Prostate gland (tissue), 2 donors: ENCODE results near the genes ZNF322 and PRSS16.

- PRO-cap, result bidirectional peak, plus-strand start at chr6:26272934, minus-strand start at chr6:26272678
- RAMPAGE, long total RNA, 2 experiments, result no peak in any of the 2 experiments
Observed at GRCh38 chr6:26272049-26272779, 517 bp upstream of the H2BC10 start.

DNA sequence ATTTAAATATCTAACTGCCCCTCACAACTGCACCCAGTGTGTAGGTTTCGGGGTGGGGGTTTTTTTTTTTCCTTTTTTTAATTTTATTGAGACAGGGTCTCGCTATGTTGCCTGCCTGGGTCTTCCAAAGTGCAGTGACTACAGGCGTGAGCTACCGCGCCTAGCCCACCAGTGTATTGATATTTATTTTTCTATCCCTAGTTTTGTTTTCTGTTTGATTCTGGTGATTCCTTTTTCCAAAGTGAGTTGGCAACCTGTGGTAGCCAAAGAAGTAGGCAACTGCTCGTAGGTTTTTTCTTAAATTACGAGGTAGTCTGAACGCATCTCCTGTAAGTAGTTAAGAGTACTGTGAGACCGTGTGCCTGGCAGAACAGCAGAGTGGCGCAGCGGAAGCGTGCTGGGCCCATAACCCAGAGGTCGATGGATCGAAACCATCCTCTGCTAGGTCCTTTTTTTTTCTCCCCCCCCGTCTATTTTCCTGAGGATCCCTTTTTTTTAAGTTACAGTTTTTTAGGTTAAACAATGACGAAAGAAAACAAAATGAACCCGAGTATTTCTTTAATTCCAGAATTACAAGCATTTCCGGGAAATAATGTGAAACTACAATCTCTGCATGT, 928 bp upstream of the H4C8 start:
- PRO-cap, result no peak
- RAMPAGE, long total RNA, 2 experiments, result no peak in any of the 2 experiments

DNA sequence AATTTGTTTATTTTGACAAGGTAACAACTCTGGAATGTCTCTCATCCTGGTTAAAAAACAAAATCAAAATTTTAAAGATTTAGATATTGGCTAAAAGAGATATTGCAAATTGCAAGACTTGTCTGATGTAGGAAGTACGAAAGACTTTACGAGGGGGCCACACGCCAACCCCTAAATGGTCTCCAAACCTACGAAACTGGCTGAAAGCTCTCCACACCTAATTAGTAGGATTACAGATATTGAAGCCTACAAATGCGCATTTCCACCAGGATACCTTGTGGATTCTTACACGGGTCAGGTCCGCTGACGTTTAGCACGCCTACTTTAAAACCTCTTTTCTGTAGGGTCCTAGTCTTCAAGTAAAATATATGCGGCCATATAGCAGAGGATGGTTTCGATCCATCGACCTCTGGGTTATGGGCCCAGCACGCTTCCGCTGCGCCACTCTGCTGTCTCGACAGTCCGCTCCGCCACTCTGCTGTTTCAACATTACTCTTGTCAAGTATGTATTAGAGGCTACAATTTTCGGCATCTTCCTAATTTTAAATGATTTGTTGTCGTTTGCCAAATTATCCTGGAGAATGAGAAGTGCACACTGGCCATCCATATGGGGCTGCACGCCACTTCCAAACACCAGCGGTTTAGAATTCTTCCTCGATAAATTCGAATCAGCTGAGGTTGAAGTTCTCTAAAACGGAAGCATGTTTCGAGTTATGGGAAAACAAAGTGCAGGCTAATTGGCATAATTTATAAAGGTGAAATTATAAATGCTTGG, 27.6 kb upstream of the H4C8 start:
- PRO-cap, result no peak
- RAMPAGE, long total RNA, 2 experiments, result no peak in any of the 2 experiments

- PRO-cap, result no peak
- RAMPAGE, long total RNA, 2 experiments, result no peak in any of the 2 experiments
Observed at GRCh38 chr6:26319309-26320108, 34.2 kb upstream of the H4C8 start.

DNA sequence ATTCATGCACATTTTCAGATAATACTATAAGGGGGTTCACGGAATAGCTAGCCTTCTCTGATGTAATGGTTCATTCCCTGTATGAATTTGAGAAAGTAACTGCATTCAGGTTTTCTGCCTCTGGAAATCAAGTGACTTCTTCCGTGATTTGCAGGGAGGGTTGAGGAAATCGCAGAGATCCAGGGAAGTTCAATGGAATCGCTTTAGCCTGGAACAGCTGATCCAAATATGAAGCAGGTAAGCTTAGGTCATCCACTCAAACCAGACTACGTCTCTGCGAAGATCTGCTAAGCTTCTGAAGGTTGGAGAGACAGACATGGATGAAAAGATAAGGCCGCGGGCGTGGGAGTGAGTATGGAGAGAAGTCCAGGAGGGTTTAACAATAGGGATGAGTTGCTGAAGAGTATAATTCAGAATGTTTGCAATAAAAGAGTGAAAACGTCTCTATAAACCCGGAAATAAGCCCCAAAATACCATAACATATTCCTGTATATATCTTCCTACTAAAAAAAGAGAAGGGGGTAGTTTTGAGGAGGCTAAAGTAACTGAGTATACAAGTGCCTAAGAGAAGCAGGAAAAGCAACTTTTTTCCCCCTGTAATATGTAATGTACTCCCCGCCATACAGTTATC, 34.1 kb upstream of the BTN3A2 start:
- PRO-cap, result no peak
- RAMPAGE, long total RNA, 2 experiments, result no peak in any of the 2 experiments

GRCh38 chr6:26422026-26422414, 18.3 kb upstream of the BTN3A3 start:
- PRO-cap, result no peak
- RAMPAGE, long total RNA, 2 experiments, result no peak in any of the 2 experiments

GRCh38 chr6:26594676-26595107, 2.1 kb upstream of the ABT1 start:
- PRO-cap, result no peak
- RAMPAGE, long total RNA, 2 experiments, result no peak in any of the 2 experiments

DNA sequence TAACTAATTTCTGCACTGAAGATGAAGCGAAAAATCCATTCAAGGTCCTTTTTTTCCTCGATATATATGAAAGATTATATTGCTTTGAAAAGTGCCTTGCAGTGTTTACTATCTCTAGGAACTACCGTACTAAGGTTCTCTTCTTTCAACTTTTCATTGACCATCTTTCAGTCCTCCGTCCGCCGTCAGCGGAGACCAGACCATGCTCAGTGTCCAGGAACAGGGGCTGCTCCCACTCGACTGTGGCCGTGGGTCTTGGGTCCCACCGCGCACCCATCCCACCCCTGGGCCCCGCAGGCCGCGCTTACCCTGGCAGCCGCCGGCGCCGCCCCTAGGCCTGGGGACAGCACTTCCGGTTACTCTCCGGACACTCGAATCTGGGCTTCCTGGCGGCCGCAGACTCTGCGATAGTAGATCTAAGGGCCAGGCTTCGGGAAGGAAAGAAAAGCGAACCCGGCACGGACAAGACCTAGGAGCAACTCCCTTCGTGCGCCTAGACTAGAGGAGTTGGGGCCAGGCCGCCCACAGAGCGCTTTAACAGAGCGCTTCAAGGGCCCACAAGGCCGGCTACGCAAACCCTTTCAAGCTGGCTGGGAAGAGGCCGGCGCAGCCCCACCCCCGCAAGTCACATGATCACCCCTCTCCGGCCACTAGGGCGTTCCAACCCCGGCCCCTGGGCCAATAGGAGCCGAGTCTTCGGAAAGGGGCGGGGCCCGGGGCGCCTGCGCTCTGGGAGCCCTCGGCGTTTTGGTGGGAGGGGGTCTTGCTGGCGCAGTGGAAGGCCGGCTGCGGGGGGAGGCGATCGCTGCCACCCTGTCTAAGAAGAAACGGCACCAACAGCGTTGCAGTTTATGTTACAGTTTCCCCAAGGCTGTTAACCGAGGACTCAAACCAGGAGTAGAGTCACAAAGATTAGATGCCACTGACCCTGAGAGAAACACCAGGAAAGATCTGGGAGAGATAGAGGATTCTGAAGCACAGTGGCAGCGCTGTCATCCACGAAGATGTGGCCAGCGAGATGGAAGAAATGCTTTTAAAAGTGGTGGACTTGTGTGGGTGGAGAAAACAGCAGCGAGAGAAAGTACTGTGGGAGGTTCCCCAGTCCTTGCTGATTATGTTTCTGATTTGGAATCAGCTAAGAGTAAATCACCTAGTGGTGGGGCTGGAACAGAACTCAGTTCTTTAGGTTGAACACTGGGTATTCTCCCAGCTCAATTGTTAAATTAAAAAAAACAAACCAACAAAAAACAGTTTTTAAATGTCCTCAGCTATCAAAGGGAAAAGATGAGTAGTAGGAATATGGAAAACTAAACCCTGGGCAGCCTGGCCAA, at the start of gene ZNF322:
TSS of gene ZNF322 (minus strand) at position 614 of the 1,331 bp plus-strand sequence.
- PRO-cap, result bidirectional peak, plus-strand start at position 753 of the sequence, minus-strand start at position 588 of the sequence; unidirectional peak, minus-strand start at position 1,116 of the sequence
- RAMPAGE, long total RNA, 2 experiments, result start-site peak on the minus strand in 2 of 2 experiments, centred at positions 572 to 590 of the sequence, 88 to 95 reads per replicate

DNA sequence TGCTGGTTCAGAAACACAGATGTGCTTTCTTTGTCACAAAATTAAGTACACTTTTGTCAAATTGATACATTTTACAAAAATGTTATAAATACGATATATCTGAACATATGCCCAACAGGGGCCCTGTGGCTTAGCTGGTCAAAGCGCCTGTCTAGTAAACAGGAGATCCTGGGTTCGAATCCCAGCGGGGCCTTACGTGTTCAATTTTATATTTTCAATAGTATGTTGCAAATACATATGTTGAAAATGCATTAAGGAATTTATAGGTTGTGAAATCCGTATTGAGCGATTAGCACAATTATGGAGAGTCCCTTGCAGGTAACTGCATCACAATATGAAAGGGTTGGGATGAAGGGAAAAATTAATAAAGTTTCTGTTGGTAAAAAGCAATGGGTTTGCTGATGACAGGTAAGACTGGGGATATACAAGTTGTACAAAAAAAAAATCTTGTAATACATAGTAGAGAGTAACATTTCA, 15.3 kb downstream of the H2AC12 start:
- PRO-cap, result no peak
- RAMPAGE, long total RNA, 2 experiments, result no peak in any of the 2 experiments

GRCh38 chr6:27178245-27178618, 31.3 kb downstream of the H2AC12 start:
- PRO-cap, result bidirectional peak, plus-strand start at chr6:27178359, minus-strand start at chr6:27178121
- RAMPAGE, long total RNA, 2 experiments, result no peak in any of the 2 experiments

DNA sequence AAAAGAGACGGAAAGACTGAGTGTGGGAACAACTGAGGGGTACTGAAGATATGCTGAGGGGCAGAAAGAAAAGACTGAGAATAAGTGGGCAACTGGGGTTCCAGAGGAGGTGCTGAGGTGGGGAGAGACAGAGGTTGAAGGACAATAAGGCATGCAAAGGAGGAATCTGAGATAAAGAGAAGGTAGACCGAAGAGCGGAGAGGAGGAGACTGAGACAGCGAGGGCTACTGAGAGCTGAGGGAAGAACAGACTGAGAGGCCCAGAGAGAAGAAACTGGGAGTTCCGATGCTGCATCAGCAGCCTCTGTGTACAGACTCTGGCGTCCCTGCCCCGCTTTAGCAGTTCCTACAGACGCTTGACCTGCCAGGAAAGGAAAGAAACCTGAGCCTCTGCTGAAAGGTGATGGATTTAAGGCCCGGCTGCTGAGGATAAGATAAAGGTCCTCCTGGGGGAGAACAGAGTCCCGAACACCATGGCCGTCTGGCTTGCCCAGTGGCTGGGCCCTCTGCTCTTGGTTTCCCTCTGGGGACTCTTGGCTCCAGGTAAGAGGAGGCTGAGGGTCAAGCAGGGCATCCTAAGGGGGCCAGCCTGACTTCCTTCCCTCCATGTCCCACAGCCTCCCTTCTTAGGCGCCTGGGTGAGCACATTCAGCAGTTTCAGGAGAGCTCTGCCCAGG, at the start of gene PRSS16:
TSS of gene PRSS16 (plus strand) at position 436 of the 676 bp plus-strand sequence.
- PRO-cap, result no peak
- RAMPAGE, long total RNA, 2 experiments, result no peak in any of the 2 experiments

DNA sequence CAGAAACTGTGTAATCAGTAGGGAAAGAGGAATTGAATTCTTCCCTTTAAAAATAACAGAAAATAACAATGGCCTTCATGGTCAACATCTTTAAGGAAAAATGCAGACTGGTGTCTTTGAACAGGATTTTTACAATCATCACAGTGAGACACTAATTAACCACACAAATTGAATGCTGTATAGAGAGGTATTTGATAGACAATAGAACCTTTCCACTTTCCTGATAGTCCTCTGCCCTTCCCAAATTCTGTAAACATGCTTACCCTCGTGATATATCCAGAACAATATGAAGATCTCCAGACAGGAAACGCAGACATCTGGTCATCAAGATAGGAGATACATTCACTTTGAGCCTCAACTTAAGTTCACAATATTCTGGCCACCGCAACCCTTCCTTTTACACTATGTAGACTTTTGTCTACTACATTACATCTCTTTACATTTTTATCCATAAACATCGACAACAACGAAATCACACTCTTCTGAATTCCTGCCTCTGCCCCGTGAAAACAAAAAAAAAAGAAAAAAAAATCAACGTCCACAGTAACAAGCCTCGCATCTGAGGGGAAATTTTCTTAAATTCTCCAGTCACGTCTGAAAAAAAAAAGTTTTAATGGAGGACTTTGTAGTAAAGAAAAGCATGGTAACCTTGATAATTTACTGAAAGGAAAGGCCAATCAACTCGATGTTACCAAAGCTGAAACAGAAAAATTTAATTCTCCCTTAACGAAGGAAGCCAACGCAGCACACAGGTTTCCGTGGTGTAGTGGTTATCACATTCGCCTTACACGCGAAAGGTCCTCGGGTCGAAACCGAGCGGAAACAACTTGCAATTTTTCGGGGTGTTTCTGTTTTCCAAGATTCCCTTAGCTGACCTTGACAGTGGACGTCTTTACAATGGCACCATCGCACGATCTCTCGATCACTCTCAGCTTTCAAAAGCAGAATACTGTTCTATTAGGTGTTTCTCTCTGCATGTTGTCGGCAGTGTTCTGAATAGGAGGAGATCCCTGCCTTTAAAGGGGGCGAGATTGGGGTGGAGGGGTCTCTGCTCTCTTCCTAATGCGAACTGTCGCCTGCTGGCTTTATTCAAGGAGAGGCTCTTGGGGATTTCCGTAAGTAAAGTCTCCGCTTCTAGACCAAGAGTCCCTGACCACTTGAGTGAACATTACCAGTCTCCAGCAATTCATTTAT, 21.8 kb downstream of the POM121L2 start:
- PRO-cap, result no peak
- RAMPAGE, long total RNA, 2 experiments, result no peak in any of the 2 experiments

DNA sequence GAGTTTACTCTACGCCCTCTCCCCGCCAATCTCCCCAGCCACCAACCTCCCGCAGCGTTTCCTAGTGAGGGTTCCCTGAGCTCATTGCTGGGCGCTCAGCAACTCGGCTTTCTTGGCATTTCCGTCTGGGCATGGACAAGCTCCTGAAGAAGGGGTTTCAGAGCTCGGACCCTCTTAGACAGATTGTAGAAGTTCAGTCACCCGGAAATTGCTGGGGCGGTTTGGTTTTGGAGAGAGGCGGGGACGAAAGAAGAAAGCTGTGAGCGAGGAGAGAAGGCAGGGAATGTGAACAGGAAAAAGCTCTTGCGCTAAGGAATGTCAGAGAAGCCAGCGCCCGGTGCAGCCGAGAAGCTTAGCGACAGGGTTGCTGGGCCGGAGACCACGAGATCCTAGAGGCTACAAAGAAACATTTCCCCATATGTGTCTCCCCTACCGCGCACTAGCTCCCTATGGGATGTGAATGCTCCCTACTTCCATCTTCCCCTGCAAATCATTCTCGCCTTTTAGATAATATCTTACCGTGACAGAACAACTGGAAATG, 15.9 kb downstream of the POM121L2 start:
- PRO-cap, result no peak
- RAMPAGE, long total RNA, 2 experiments, result no peak in any of the 2 experiments

DNA sequence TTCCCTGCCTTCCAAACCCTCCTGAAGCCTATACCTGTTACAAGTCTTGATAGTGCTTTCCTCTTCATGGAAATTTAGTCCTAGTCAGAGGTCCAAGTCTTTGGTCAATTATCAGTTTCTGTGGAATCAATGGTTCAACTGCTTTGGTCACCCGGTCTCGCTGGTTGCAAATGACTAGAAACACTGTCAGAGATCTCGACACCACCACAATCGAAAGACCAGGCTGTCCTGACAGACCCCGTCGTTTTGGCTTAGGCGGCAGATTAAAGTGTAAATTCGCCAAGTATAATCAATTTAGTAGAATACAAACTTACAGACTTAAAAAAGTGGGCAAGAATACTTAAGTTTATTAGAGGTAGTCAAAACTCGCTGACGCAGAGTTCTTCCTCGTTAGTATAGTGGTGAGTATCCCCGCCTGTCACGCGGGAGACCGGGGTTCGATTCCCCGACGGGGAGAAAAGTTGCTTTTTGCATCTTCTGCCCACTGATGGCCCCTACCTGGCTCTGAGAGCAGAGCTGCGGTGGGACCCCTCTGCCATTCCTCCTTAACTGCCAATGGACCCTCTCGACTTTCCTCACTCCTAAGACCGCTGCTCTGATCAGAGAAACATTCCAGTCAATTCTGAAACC, 30.6 kb upstream of the ZNF184 start:
- PRO-cap, result no peak
- RAMPAGE, long total RNA, 2 experiments, result no peak in any of the 2 experiments

- PRO-cap, result no peak
- RAMPAGE, long total RNA, 2 experiments, result no peak in any of the 2 experiments
Observed at GRCh38 chr6:27541532-27542408, 68.9 kb upstream of the ZNF184 start.

GRCh38 chr6:27591640-27592083, 118.8 kb upstream of the ZNF184 start:
- PRO-cap, result no peak
- RAMPAGE, long total RNA, 2 experiments, result no peak in any of the 2 experiments

DNA sequence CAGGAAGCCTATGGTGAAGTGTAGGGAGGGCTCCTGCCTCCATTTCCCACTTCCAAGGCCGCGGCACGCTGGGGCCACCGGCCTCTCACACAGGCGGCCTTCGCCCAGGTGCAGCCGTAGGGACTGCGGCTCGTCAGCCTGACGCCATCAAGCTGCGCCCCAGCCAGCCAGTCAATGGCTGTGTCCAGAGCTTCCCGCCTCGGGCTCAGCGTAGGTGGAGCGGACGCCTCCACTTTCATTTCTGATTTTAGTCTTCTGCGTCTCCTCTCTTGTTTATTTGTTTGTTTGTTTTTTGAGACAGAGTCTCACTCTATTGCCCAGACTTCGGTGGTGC, 69.4 kb downstream of the H2BC13 start:
- PRO-cap, result no peak
- RAMPAGE, long total RNA, 2 experiments, result no peak in any of the 2 experiments

DNA sequence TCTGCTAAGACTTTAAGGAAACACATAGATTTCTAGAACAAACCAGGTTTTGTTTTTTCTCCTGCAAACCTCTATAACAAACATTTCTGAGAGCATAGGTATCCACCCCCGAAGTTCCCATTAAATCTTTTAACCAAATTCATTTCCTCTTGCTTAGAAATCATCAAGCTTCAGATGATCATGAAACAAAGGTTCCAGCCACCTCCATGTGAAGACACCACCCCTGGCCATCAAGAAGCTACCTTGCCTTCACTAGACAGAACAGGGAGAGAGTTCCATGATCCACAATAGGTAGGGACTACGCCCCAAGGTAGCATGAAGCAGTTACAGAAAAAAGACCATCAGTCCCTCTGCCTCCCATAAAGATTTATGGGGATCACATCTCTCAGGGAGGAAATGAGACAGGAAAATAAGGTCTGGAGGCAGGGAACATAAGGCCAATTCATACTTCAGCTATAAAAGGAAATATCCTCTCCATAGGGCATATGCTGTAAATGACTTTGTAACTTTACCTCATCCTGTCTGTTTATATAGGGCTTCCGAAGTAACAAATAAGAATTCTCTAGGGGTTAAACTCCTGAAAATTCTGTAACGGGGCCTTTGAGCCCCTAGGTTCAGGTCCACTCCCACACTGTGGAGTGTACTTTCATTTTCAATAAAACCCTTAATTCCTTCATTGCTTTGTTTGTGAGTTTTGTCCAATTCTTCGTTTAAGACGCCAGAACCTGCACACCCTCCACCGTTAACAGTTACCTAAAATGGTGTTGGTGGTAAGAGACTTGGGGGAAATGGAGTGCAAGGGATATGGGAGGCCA, 25.0 kb downstream of the H2BC13 start:
- PRO-cap, result no peak
- RAMPAGE, long total RNA, 2 experiments, result no peak in any of the 2 experiments

DNA sequence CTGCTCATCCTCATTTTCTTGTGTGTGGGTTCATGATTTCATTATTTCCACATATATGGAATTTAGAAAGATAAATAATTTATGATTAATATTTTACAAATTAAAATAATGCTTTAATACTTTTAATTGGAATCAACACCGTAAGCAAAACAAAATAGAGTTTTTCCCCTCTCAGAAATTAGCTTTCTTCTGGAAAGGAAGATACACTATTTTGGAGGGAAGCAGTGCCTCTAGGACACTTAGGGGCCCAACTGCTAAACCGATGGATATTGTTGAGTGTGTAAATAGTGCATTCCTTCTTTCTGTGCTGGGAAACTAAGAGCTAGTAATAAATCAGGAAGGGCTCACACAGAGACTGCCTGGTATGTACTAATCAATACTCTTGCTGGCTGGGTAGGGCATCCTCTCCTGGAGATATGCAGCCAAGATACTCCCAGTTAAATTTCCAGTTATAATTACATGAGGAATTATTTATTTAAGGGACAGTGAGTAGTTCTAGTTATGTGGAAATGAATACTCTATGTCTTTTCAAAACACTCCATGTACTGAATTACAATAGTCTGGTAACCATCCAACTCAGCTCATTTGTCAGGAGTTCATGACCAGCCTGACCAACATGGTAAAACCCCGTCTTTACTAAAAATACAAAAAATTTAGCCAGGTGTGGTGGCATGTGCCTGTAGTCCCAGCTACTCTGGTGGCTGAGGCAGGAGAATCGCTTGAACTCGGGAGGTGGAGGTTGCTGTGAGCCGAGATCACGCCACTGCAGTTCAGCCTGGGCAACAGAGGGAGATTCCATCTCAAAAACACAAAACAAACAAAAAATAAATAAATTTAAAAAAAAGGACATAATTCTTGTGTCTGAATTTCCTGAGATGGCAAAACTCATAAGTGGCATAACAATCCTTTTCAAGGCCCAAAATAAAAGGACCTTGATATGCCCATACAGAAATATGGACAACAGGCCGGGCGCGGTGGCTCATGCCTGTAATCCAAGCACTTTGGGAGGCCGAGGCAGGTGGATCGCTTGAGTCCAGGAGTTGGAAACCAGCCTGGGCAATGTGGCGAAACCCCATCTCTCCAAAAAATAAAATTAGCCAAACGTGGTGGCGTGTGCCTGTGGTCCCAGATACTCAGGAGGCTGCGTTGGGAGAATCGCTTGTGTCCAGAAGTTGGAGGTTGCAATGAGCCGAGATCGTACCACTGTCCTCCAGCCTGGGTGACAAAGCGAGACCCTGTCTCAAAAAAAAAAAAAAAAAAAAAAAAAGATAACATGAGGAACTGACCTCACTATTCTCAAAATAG, 2.2 kb downstream of the H2AC14 start:
- PRO-cap, result no peak
- RAMPAGE, long total RNA, 2 experiments, result no peak in any of the 2 experiments

DNA sequence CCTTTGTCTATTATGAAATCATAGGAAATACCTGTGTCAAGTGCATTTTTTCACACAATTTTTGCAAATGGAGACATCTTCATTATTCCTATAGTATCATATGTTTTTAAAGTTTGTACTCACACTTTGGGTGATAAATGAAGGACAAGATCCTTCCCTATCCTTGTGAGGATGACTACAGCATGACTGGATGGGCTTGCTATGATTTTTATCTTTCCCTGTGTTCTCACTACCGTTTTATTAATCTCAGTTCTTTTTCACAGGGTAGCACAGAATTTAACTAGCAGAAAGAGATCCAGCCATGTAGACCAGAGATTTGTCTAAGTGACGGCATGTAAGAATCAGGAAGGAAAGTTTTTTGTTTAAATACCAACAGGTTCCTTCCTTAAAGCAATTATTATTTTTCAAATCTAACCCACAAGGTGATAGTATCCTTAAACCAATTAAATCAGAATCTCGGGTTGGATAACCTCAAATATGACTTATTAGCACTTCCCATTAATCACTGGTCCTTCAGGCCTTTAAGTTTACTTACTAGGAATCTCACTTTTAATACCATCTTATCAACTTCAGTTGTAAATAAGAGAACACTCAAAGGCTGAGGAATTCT, 1.4 kb downstream of the H4C12 start:
- PRO-cap, result no peak
- RAMPAGE, long total RNA, 2 experiments, result no peak in any of the 2 experiments